ENCODE data around the genes TTC23 and ADAMTS17.

GRCh38 chr15:99131002-99132080 lies 26.5 kb downstream of the SYNM start:
- PRO-cap: no peak
- RAMPAGE, long total RNA, 3 experiments: start-site peak on the plus strand in 1 of 3 experiments, at chr15:99131624-99131726 at its widest, 131 reads per replicate

- PRO-cap: no peak
- RAMPAGE, long total RNA, 3 experiments: no peak in any of the 3 experiments
Measured at GRCh38 chr15:99167007-99167840, 62.3 kb downstream of the SYNM start.

DNA sequence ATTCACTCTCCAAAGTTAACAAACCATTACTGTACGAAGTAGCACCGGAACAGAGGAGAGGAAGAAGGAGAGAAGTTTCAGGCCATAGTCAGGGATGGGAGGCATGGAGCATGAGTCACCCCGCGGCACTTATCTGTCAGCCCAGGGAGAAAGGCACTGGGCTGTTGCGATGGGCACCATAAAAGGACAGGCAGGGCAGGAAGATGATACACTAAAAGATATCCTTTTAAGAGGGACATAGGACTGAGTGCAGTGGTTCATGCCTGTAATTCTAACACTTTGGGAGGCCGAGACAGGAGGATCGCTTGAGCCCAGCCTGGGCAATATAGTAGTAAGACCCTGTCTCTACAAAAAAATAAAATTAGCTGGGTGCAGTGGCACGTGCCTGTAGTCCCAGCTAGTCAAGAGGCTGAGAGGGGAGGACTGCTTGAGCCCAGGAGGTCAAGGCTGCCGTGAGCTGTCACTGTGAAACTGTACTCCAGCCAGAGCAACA lies 36.9 kb downstream of the TTC23 start:
- PRO-cap: no peak
- RAMPAGE, long total RNA, 3 experiments: no peak in any of the 3 experiments

- PRO-cap: no peak
- RAMPAGE, long total RNA, 3 experiments: start-site peak on the minus strand in 1 of 3 experiments, at chr15:99249558-99249595 at its widest, 23 reads per replicate
Measured at GRCh38 chr15:99248984-99249910, at the start of gene TTC23. TTC23 (minus strand) TSS chr15:99249581.

DNA sequence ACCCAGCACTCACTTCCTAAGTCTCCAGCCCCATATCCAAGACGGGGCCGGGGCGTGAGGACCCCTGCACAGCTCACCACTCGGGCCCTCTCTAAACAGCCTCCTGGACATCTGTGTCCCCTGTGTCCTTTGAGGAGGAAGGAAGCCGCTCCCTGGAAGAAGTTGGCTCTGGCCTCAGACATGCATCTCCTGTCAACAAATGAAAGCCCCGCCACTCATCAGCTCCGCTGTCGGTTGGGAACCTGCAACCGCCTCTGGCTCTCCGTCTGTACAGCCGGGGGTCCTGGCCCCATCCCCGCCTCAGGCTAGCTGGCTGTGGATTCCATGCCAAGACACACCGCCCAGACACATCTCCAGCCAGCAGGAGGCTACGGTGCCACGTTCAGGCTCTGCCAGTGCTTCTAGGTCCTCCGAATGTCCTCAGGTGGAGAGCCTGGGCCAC lies 140.0 kb upstream of the MEF2A start:
- PRO-cap: no peak
- RAMPAGE, long total RNA, 3 experiments: no peak in any of the 3 experiments

GRCh38 chr15:99507116-99507706 lies 58.6 kb upstream of the MEF2A start:
- PRO-cap: no peak
- RAMPAGE, long total RNA, 3 experiments: no peak in any of the 3 experiments

GRCh38 chr15:99574022-99574340 lies 8.2 kb downstream of the MEF2A start:
- PRO-cap: no peak
- RAMPAGE, long total RNA, 3 experiments: no peak in any of the 3 experiments

- PRO-cap: no peak
- RAMPAGE, long total RNA, 3 experiments: no peak in any of the 3 experiments
Measured at GRCh38 chr15:99682815-99683635, 50.2 kb downstream of the LYSMD4 start.

DNA sequence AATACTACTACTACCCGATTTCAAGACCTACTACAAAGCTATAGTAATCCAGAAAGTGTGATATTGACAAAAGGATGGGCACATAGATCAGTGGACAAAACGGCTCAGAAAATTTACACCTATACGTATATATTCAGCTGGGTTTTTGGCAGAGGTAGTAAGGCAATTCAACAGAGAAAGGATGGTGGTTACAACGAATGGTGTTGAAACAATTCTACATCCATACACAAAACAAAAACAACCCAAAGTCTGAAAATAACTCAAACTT lies 35.5 kb downstream of the LYSMD4 start:
- PRO-cap: no peak
- RAMPAGE, long total RNA, 3 experiments: no peak in any of the 3 experiments

GRCh38 chr15:99915889-99916363 lies 182.7 kb upstream of the LYSMD4 start:
- PRO-cap: no peak
- RAMPAGE, long total RNA, 3 experiments: no peak in any of the 3 experiments

- PRO-cap: unidirectional peak, plus-strand start at chr15:100114299
- RAMPAGE, long total RNA, 3 experiments: no peak in any of the 3 experiments
Measured at GRCh38 chr15:100114020-100114455, 227.7 kb downstream of the ADAMTS17 start.

DNA sequence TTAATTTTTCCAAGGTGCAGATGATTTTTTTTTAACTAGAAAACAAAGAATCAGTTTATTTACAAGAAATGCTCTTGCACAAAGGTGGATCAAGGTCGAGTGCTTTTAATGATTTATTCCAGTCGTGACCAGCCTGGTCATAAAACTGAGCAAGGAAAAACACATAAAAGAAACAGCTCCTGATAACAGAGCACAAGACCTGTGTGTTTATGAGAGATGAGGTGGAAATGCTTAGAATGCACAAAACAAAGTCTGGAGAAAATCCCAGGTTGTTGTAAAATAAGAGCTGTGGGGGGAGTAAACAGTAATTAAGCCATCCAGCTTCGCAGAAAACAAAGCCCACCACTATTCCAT lies 139.5 kb downstream of the ADAMTS17 start:
- PRO-cap: no peak
- RAMPAGE, long total RNA, 3 experiments: no peak in any of the 3 experiments

- PRO-cap: bidirectional peak, plus-strand start at chr15:100342205, minus-strand start at chr15:100342001
- RAMPAGE, long total RNA, 3 experiments: no peak in any of the 3 experiments
Measured at GRCh38 chr15:100341799-100342553, at the start of gene ADAMTS17. ADAMTS17 (minus strand) TSS chr15:100341975.

- PRO-cap: no peak
- RAMPAGE, long total RNA, 3 experiments: no peak in any of the 3 experiments
Measured at GRCh38 chr15:100350524-100350934, 8.8 kb upstream of the ADAMTS17 start.

- PRO-cap: no peak
- RAMPAGE, long total RNA, 3 experiments: no peak in any of the 3 experiments
Measured at GRCh38 chr15:100464902-100465417, 63.8 kb downstream of the CERS3 start.

- PRO-cap: no peak
- RAMPAGE, long total RNA, 3 experiments: no peak in any of the 3 experiments
Measured at GRCh38 chr15:100603029-100603536, 694 bp downstream of the ASB7 start.

- PRO-cap: bidirectional peak, plus-strand start at chr15:100879802, minus-strand start at chr15:100879666
- RAMPAGE, long total RNA, 3 experiments: no peak in any of the 3 experiments
Measured at GRCh38 chr15:100878946-100879755, 480 bp upstream of the ALDH1A3 start.

DNA sequence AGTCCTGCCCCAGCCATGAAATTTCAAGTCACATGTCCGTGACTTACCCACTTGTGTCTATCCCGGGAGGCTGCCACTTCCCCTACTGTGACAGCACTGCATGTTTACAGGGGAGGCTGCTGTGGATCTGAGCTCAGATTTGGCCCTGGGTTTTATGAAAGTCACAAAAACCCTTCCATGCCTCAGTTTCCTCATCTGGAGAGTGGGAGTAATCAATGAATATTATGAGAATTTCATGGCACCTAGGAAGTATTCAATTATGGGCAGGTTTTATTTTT lies 17.8 kb upstream of the LRRK1 start:
- PRO-cap: no peak
- RAMPAGE, long total RNA, 3 experiments: no peak in any of the 3 experiments

DNA sequence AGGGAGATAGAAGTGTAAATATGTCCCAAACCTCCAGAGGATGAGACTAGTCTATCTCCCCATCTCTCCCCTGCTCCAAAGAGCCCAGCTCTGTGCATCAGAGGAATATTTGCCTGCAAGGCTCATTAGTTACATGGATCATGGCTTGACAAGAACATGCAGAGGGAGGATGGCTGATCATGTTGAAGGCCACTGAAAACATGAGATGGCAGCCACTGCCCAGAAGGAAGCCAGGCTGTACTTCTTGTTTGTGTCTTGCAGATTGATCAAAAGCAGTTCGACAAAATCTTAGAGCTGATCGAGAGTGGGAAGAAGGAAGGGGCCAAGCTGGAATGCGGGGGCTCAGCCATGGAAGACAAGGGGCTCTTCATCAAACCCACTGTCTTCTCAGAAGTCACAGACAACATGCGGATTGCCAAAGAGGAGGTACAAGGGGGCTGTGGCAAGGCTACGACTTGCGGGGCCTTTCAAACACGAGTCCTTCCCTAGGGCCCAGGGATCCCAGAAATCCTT lies 13.8 kb upstream of the LRRK1 start:
- PRO-cap: no peak
- RAMPAGE, long total RNA, 3 experiments: no peak in any of the 3 experiments

DNA sequence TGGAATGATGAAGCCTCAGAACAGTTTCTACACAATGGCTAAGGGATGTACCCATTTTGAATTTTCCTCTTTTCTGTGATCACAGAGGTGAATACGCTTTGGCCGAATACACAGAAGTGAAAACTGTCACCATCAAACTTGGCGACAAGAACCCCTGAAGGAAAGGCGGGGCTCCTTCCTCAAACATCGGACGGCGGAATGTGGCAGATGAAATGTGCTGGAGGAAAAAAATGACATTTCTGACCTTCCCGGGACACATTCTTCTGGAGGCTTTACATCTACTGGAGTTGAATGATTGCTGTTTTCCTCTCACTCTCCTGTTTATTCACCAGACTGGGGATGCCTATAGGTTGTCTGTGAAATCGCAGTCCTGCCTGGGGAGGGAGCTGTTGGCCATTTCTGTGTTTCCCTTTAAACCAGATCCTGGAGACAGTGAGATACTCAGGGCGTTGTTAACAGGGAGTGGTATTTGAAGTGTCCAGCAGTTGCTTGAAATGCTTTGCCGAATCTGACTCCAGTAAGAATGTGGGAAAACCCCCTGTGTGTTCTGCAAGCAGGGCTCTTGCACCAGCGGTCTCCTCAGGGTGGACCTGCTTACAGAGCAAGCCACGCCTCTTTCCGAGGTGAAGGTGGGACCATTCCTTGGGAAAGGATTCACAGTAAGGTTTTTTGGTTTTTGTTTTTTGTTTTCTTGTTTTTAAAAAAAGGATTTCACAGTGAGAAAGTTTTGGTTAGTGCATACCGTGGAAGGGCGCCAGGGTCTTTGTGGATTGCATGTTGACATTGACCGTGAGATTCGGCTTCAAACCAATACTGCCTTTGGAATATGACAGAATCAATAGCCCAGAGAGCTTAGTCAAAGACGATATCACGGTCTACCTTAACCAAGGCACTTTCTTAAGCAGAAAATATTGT lies 4.3 kb upstream of the LRRK1 start:
- PRO-cap: no peak
- RAMPAGE, long total RNA, 3 experiments: no peak in any of the 3 experiments

All from gastrocnemius medialis (tissue), 3 donors.